Pericardium fibroblast (primary cell): ENCODE measurements around the genes SEMA3G and UQCC5.

DNA sequence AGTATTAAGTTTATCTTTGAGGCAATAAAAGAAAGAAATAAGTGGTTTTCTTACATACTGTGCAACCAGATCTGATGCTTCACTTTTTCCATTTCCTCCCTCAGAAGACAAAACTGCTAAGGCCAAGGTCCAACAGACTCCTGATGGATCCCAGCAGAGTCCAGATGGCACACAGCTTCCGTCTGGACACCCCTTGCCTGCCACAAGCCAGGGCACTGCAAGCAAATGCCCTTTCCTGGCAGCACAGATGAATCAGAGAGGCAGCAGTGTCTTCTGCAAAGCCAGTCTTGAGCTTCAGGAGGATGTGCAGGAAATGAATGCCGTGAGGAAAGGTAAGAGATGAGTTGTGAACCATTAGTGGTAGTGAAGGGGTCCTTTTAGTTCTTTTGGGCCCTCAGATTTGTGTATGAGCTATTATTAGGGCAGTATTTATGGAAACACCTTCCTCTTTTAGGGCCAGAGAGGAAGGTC, 4.5 kb downstream of the ALAS1 start:
- RAMPAGE, long total RNA = no peak

DNA sequence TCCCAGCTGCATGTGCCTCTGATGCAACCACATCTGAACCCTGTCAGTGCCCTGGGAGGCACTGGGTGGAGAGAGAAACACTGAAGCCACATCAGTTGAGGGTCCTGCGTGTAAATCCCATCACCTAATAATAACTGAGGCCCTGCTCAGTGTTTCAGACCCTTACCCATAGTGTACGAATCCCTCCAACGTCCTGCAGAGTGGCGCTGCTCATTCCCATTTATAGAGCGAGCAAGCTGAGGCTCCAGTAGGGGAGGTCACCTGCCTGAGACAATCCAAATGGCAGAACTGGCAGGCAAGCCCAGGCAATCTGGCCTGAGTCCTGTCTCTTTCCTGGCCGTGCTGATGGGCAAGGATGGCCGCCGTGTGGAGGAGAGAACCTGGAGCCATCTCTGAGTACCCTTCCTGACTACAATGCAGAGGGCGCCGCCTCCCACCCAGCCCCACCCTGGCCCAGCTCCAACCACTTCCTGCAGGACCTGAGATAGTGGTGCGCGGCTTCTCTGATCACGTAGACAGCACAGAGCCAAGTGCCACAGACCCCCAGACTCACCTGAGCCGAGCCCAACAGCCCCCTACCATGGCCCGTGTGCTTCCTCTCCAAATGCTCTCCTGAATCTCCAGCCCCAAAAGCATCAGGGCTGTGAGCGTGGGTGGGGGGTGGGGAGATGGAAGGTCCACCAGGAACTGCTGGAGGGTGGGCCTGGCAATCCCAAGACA, 7.0 kb downstream of the TLR9 start:
- RAMPAGE, long total RNA = no peak

DNA sequence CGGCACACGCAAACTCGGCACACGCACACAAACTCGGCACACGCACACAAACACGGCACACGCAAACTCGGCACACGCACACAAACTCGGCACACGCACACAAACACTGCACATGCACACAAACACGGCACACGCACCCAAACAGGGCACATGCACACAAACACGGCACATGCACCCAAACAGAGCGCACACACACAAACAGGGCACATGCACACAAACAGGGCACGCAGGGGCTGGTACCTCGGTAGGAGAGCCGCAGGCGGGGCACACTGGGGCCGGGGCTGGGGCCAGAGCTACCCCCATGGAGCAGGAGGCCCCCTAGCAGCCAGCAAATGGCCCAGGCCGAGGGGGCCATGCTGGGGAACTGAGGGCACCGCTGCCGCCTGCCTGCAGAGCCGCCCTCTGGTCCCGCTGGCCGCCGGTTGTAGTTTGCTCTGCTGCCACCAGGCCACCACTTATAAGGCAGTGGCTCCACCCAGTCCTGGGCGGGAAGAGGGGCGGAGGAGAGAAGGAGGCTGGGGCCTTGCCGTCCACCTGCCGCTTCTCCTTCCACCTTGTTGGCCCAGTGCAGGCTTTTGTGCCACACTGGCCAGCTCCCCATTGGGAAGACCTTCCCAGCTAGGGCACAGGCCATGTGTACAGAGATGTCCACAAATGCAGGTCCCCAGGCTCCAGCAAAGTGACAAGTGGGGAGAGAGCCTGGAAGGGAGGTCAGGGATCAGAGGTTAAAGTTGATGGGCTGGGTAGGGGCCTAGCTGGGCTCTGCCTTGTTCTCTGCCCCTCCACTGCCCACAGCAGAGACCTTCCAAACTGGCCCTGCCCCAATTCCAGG, at the start of gene SEMA3G:
TSS of gene SEMA3G (minus strand) at position 431 of the 832 bp plus-strand sequence.
- RAMPAGE, long total RNA = no peak

GRCh38 chr3:52524378-52524849, 9.2 kb downstream of the NT5DC2 start:
- RAMPAGE, long total RNA = no peak

GRCh38 chr3:52525873-52526858, 7.5 kb downstream of the NT5DC2 start:
- RAMPAGE, long total RNA = no peak

- RAMPAGE, long total RNA = no peak
These were observed 1.1 kb downstream of the NT5DC2 start for GRCh38 chr3:52532393-52533054.

DNA sequence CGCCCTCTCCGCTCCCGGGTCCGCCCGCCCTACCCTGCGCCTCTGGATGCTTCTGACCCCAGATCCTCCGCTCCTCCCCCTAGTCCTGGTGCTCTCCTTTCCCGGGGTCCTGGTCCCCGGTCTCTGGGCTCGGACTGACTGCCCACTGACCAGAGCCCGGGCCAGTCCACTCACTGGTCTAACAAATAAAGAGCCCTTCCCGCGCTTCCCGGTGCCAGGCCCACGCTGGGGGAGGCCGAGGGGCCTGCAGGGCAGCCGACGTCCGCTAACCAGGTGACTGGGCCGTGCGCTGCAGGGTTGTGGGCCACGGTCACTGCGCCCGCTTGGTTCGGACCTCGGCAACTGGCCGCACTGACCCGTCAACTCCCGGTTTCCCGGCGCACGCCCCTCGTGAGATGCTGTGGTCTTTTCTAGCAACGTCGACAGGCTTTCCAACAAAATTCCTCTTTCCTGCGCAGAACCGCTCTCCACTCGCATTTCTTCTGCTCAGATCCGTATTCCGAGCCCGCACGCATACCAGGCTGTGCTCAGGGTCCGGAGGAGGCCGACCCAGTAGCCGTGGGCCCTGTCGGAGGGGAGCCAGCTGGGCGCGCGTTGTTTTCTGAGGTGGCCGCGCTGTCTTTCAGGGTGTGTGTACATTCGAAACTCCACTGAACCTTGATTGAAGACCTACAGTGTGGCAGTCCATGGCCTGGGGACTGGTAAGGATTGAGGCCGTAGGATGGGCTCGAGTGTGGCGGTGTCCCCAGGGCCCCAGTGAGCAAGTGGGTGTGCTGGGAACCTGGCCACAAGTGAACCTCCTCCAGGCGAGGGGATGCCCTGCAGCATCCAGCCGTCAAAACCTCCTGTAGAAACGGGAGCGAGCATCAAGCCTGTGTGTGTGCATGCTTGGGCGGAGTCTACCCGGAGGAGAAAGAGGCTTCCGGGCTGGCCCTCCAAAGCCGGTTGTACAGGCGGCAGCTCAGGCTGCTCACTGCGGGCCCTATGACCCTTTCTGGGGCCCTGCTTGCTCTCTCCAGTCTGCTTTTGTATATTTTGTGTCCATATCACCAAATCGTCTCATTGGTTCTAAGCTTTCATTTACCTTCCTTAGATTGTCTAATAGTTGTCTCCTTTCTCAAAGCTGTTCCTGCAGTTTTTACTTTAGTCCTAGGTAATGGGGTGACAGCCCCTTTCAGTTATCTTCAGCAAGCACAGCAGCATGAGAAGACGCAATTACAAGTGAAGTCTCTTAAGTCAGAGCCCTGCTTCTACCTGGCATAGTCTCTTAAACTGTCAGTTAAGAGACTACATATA, 968 bp upstream of the NT5DC2 start:
- RAMPAGE, long total RNA = start-site peak on the minus strand centred at position 811 of the sequence, 216 bp wide, 59 and 21 reads in 2 replicates

GRCh38 chr3:52536259-52536865, at the start of gene UQCC5:
TSS of gene UQCC5 (plus strand) at chr3:52536605.
- RAMPAGE, long total RNA = start-site peak on the plus strand at chr3:52536605-52536687, 201 and 64 reads in 2 replicates

GRCh38 chr3:52614358-52615145, 71.3 kb upstream of the GNL3 start:
- RAMPAGE, long total RNA = no peak

DNA sequence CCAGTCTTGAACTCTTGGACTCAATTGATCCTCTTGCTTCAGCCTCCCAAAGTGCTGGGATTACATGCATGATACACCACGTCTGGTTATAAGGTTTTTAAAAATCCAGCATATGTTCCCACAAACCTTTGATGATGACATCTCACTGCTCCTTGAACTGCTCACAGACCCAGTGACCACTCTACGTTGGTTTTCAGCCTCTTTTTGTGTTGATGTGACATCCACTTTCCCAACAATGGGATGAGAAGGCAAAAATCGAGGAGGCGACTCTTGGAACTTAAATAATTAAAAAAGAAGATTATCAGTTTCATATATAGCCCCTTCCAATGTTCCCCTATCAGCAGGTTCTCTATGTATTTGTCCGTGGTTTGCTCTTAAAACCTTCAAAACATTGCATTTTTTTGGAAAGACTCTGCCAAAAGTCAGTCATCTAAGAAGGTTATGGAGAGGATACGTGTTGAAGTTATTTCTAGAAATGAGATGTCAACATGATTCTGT, 24.8 kb downstream of the NEK4 start:
- RAMPAGE, long total RNA = no peak

- RAMPAGE, long total RNA = no peak
These were observed 12.2 kb downstream of the ITIH4 start for GRCh38 chr3:52817871-52819091.

DNA sequence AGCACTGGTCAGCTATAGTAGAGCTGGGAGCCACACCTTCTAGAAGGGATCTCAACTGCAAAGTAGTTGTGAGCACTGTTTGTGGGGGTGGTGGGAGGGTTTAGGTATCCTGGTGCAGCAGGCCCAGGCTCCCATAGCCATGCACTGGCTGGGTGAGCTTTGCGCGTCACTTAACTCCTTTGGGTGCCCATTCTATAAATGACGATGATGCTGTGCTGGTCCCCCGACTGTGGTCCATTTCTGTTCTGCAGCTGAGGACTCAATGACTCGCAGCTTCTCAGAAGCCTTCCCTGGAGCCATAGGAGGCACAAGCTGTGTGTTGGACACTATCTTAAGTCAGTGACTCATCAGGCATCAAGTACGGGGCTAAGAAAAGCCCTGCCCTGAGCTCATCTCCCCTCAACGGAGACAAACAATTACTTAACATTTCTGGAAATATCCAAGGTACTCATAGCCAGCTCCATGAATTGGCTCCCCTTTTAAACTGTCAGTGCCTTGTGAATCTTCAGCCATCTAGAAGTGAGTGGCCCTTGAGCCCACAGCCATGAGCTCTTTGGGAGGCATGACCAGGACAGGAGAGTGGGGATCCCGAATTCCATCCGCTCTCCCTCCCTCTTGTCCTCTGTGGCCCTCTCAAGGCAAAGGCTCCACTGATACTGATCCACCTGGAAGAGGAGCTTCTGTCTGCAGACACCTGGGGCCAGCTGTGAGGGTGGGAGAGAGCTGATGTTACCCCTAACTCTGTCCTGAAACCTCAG, 13.9 kb upstream of the MUSTN1 start:
- RAMPAGE, long total RNA = no peak

DNA sequence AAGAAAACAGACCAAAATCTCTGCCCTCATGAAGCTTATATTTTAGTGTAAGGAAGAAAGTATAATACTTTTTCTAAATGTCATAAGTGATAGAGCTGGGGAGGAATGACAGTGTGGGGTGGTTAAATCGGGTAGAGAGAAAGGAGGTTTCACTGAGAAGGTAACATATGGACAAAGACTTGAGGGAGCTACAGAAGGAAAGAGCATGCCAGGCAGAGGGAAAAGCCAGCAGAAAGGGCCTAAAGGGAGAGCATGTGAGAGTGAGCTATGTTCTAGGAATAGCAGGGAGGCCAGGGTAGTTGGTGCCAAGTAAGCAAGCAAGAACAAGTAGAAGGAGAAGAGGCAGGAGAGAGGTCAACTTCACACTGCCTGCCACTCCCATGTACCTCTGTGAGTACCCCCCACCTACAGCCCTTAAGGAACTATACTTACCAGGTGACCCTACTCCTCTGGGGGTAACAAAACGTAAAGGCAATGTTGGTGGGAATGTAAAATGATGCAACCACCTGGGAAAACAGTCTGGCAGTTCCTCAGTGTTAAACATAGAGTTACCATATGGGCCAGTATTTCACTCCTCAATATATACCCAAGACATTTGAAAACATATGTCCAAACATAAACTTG, 67.7 kb downstream of the SFMBT1 start:
- RAMPAGE, long total RNA = no peak

- RAMPAGE, long total RNA = no peak
These were observed 10.7 kb upstream of the RFT1 start for GRCh38 chr3:53140821-53141357.

- RAMPAGE, long total RNA = no peak
These were observed 22.8 kb downstream of the TKT start for GRCh38 chr3:53233106-53233326.

DNA sequence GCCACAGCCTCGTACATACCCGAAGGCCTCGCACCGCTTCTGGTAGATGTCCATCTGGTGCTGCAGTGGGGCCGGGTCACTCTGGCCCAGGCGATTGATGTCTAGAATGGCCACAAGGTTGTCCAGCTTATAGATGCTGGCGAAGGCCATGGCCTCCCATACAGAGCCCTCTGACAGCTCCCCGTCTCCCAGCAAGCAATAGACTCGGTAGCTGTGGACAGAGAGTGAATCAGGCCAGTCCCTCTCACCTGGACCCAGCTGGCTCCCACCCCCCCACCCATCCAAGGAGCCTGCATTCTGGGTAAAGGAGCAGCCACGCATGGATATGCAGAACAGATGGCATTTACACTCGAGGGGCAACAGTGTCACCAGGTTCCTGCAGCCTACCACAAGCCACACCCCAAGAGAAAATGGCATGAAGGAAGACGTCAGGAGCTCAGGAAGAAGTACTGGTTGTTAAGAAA, 20.8 kb downstream of the TKT start:
- RAMPAGE, long total RNA = no peak

DNA sequence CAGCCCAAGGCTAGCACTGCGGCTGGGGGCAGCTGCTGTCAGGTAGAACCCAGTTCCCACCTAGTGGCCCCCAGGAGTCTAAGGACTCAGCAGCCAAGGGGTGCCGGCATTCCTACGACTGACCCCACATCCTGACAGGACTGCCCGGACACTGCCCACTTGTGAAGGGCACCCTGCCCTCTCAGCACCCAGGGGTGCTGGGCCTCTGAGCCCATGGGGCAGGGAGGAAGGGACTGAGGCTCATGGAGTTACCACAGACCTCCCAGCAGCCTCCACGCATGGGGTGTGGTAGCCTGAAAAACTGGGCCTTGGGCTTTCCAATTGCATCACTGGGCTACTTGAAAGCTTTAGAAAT, 13.3 kb downstream of the TKT start:
- RAMPAGE, long total RNA = no peak

DNA sequence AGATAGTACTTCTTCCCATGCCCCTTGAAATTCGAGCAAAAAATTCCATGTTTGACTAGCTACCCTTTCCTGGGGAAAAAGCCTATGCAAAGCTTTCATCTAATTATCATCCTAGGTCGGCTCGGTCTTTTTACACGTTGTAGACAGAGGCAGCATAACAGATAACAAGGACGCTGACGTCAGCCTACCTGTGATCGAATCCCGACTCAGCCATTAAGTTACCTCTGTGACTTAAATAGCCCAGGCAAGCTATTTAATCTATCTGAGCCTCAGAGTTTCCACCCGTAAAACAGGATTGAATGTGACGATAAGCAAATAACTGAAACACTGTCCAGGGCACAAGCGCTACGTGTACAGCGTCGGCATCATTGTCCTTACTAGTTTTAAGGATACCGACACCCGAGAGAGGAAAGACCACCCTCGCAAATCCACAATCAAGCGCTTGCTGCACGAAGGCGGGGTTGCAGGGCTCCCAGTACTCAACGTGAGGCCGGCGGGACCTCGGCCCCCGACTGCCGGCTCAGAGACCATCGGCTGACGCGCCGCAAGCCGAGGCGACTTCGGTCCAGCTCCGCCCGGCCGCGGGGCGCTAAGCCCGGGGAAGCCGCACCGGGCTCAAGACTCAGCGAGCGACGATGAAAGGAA, 468 bp downstream of the SELENOK start:
- RAMPAGE, long total RNA = no peak

GRCh38 chr3:54434394-54434719, 312.0 kb downstream of the CACNA2D3 start:
- RAMPAGE, long total RNA = no peak

GRCh38 chr3:54836814-54837490, 90.9 kb downstream of the LRTM1 start:
- RAMPAGE, long total RNA = no peak